Umbilical cord (tissue), 2 donors: Measurements from ENCODE around the genes STX12 and THEMIS2.

DNA sequence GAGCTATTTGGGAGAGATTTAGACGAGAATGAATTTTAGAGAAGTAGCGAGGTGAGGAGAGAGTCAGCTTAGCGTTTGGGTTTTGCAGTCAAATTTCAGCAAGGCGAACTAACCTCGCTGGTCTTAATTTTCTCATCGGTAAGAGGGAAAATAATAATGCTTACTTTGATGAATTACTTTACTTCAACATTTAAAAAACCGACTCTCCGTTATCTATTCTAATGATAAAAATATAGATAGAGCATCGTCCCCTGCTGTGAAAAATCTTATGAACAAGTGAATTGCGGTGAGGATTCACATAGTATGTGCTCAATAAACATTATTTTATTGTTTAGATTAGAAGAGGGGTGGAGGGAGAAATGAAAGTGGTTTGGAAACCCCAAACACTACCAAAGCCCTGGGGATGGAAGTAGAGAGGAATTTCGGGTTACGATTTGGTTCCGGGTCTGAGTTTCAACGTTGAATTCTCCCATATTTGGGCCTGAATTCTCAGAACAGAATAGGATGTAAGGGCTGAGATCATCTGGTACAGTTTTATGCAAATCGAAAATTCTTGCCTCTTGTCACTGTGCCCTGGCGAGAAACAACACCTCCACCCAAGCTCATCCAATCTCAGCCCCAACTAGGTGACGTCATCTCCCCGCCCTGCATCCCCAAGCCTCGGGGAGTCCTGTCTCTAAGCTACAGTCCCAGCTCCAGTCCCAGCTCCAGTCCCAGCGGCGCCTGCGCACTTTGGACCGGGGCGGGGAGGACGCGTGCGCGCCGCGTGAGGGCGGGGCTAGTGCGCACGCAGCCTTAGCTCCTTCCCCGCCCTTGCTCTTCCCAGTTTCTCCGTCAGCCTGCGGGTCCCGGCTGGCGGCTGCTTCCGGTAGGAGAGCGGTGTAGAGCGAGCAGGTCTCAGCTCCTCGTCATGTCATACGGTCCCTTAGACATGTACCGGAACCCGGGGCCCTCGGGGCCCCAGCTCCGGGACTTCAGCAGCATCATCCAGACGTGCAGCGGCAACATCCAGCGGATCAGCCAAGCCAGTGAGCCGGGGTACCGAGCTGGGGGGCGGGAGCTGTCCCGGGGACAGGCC lies at the start of gene STX12:
TSS of gene STX12 (plus strand) at position 822 of the 1,078 bp plus-strand sequence.
- RAMPAGE, long total RNA, result start-site peak on the plus strand centred at position 848 of the sequence, 38 bp wide, 211 and 139 reads in 2 replicates

- RAMPAGE, long total RNA, result no peak
Measured at GRCh38 chr1:27872158-27872728, at the start of gene THEMIS2. Gene THEMIS2 (plus strand): TSS chr1:27872544.

DNA sequence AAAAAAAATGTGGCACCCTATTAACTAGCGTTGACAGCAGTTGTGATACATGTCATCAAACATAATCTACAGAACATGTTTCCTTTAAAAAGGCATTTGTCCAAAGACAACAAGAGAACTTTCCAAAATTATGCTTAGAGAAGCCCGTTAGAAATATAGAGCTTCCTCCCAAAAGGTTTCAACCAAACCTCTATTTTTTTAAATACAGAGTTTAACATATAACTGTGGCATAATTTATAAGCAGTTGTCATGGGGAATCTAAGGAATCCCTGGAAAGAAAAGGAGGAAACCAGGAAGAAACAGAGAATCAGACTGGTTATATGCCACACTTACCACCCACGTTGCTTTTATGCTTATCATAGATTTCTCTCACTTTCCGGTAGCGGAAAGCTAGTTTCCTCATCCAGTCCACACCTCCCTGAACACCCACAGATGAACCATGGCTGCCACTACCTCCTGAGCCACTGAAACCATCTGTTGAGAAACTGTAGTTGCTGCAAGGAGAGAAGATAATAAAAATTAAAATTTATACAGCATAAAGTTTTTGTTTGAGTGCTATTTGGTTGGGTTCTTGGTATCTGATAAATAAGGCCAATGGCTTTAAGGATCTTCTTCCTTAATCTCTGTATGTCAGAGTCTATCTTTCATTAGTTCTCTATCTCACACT lies 33.4 kb downstream of the XKR8 start:
- RAMPAGE, long total RNA, result no peak

DNA sequence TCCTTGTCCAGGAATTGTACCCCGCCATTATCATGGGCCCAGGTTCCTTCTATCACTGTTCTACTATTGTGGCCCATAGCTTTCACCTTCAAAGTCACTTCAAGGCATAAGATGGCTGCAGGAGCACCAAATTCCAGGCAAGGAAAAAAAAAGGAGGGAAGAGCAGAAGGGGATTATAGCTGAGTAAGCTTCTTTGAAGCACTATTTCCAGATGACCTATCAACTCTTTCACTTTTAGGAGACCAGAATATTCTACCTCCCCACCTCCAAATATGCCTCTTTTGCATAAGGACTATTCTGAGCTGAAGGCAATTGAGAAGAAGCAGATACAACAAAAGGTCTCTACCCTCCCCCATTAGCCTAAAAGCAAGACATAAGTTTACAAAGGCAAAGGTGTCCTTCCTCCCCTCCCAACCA lies 41.8 kb downstream of the PTAFR start:
- RAMPAGE, long total RNA, result no peak

DNA sequence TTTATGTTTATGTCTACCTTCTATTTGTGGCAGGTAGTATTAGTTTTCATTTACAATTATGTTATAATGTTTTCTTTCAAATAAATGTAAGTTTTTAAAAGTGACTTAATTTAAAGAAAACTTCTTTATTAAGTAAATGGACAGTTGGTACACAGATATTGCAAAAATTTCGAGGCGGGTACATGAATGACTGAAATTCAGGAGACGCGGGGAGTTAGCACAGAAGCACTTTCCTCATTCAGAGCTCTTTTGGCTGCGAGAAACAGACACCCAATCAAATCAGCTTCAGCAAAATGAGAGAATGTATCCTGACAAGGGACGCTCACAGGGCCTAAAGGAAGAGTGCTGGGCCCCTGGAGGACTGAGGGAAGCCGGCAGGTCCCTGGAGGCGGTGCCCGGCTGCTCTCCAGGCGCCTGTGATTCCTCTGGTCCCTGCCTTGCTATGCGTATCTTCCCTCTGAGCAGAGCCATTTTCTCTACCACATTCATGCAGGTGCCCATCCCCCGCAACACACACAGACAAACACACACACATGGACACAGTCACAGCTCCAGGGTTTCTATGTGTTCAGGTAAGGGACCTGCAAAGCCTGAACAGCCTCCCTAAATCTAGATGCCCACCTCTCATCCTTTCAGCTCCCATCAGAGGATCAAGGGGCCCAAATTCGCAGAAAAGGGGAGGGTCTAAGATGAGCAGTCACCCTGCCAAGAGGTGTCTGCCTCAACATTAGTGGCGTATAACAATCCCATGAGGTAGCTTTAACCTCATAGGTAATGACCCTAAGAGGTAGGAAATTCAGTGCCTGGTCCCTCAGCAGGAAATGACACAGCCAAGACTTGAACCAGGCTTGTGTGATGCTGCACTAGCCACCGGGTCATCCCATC lies 29.2 kb downstream of the PTAFR start:
- RAMPAGE, long total RNA, result no peak

- RAMPAGE, long total RNA, result no peak
Measured at GRCh38 chr1:29170360-29171314, 11.1 kb downstream of the SRSF4 start.

- RAMPAGE, long total RNA, result no peak
Measured at GRCh38 chr1:29238767-29239148, 2.4 kb downstream of the PTPRU start.

DNA sequence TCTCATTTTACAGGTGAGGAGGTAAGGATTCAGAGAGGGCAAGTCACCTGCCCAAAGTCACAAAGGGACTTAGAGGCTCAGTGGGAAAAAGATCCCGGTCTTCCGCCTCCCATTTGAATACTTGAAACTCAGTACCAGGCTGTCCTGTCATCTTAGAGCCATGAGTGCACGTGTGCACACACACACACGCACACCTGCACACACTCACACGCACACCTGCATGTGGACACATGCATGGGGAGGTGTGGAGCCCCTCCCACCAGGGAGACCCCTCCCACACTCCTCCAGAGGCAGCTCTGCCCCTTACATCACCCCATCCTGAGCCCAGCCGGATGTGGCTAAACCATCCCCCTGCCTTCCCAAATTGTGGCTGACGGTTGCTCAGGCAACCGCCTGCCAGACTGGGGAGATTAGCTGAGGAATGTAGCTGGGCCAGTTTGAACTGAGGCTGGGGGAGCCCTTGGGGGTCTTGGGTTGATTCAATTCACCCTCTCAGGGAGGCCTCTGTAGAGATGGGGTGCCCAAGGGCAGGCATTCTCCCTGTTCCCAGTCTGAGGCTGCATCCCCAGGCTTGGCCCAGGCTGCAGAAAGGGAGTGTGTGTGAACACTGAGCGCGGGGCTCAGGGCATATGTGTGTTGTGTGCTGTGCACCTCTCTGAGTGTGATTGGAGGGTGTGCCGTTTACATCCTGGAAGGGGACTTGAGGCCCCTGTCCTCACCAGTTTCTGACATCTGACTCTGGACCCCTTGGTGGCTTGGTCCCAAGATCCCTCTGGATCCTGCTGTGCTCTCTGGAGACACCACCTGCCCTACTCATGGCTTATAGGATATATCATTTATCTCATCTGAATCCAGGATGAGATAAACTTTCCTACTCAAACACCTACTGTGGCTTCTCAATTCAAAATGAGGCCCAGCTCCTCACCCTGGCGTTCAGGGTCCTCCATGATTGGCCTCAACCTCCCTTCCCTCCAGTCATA lies 13.0 kb downstream of the PTPRU start:
- RAMPAGE, long total RNA, result no peak

DNA sequence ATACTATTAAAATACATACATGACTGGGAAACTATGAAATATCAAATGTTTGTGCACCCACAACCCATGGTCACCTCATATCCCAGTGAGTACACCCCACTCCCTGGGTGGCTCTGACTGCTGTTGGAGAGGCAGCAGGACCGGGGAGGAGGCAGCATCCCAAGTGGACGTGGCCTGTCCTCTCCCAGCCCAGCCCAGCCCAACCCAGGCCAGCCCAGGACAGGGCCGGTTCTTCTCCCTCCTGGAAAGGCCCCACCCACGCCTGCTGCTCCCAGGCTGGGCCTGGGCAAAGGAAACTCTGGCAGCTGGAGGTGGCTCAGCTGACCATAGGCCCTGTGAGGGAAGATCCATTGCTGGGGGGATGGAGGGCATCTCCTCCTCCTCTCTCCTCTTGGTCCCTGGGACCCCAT lies 19.1 kb downstream of the MATN1 start:
- RAMPAGE, long total RNA, result no peak

DNA sequence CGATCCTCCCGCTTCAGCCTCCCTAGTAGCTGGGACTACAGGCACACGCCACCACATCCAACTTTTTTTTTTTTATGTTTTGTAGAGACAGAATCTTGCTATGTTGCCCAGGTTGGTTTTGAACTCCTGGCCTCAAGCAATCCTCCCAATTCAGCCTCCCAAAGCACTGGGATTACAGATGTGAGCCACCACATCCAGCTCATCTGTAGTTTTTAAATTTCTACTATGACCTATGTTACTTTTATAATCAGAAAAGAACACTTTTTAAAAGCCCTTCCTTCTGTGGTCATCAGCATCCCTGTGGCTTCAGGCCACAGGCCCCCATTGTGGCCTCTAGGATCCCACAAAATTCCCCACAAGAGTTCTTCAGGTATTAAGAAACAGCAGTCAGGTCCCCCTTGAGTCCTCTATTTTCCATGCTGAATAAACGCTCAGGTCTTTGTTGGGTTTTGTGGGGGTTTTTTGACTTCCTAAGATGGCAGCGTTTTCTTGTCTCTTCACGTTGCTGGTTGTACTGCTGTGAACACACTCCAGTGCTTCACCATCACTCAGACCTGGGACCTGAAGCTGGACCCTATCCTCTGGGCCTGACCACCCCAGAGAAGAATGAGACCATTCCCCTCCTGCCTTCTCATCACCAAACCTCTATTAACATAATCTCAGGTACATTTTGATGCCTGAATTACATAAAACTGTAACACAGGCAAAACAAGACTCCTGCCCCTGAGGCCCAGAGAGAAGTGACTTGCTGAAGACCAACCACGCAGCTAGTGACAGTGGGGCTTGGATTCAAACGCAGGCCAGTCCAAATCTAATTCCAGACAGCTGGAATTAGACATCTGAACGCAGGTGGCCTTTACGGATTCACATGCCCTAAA lies 13.4 kb upstream of the MATN1 start:
- RAMPAGE, long total RNA, result no peak

- RAMPAGE, long total RNA, result no peak
Measured at GRCh38 chr1:30744051-30744564, 13.5 kb downstream of the LAPTM5 start.

DNA sequence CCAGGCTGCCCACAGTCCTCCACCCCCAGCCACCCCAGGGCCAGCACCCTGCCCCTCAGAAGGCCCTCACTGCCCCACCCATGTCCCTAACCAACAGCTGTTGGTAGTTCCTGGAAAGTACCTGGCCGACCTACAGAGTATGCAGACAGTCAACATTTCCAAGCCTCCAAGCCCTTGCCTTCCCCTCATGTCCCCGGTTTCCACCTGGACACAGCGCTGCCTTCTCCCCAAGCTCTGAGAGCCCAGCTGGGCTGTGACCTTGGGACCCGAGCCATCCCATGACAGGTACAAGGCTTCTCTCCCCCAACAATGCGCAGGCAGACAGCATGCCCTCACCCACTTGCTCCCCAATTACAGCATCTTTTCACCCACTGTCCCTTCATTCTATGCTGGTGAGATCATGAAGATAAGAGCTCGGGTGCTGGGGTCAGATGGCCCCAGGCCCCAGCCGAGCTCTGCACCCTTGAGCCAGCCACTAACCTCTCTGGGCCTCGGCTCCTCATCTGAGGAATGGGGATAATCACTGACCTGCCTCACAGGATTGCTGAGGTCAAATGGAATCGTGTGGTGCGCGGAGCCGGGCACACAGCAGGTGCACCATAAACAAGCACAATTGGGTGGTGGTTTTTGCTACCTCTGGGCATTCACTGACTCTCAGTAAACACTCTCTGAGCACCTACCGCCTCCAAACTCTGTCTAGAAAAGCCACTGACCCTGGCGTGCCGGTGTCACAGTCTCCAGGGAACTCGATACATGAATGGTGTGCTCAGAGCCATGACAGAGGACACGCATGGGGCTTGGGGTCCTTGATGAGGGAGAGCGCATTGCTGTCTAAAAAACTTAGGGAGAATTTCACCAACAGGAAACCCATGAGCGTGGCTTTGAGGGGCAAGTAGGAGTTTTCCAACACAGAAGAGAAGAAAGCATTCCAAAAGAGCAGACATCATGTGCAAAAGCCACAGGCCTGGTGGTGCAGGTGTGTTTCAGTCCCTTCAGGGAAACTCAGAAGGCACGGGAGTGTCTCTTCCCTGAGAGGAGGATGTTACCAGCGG lies 11.0 kb downstream of the LAPTM5 start:
- RAMPAGE, long total RNA, result no peak

DNA sequence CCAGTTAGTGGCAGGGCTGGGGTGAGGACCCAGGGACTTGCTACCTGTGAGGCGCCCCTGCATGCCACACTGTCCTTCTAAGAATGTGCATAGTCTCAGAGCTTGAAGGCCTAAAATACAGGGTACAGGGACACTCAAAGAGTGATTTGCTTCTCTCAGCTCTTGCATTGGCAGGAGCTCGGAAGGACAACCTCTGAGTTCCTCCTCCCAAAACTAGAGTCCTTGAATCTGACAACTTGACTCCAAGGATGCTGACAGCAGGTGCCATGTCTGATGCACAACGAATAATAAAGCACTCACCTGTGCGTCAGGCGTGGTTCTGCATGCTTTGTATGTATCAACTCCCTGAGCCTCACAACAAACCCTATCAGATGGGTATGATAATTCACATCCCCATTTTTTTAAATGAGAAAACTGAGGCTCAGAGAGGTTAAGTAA lies 1.5 kb downstream of the LAPTM5 start:
- RAMPAGE, long total RNA, result no peak

- RAMPAGE, long total RNA, result no peak
Measured at GRCh38 chr1:30763464-30763950, 5.9 kb upstream of the LAPTM5 start.

DNA sequence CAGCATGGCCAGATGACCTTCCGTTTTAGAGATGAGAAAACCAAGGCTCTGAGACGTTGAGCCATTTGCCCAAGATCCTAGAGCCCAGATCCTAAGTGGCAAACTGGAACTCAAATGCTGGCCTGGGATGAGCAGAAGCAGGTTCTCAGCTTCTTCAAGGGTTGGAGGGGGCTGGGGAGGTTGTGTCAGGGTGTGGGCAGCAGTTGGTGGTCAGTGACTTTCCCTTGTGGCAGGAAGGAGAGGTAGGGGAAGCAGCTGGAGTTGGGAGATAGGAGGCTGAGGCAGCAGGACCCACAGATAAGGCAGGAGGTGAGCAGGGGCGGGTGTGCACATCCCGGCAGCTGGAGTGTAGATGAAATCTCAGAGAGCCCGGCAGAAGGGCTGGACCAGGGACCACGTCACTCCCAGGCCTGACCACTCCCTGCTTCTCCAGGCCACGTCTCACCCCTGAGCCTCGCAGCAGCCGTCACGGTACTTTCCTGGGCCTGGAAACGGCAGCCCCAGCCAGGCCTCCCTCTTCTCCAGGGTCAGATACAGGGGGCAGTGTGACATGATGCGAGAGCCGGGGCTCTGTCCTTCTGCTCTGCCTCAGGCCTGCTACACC lies 11.4 kb upstream of the LAPTM5 start:
- RAMPAGE, long total RNA, result no peak

GRCh38 chr1:30779482-30779993 lies 22.0 kb upstream of the LAPTM5 start:
- RAMPAGE, long total RNA, result no peak

GRCh38 chr1:30968067-30968326 lies 59.4 kb upstream of the SDC3 start:
- RAMPAGE, long total RNA, result no peak

DNA sequence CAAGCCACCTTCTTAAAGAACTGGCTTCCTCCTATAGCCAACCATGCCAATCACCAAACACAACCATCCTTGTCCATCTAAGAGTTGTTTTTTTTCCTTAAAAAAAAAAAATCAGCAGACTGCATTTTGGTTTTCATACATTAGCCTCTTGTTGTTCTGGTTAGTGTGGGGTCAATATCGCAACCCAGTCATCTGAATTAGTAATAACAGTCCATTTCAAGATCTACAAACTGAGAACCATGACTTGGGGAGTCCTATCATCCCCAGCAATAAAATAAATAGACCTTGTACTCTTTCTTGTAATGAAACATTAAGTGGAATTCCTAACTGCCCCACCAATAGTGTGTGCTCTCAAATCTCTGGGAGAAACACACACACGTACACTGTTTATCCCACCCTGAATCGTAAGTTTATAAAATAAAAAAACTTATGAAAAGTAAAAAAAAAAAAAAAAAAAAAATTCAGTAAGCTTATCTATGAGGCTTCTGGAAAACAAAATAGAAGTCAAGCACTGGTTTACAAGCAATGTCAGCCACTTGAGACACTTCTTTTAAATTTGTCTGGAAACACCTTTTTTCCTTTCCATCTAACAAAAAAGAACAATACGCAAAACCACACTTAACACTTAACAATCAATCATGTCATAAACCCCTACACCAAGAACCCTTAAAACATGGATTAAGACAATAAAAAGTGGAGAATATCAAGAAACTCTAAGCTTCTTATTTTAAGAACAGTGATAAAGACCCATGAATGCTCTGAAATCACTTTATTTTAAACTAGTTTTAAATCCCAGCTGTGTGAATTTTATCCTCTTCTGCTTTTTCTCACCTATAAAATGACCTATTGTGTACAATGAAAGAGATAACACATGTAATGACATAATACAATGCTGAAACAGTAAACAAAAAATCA lies 53.1 kb downstream of the PUM1 start:
- RAMPAGE, long total RNA, result no peak

- RAMPAGE, long total RNA, result no peak
Measured at GRCh38 chr1:31026049-31026678, 39.4 kb downstream of the PUM1 start.

DNA sequence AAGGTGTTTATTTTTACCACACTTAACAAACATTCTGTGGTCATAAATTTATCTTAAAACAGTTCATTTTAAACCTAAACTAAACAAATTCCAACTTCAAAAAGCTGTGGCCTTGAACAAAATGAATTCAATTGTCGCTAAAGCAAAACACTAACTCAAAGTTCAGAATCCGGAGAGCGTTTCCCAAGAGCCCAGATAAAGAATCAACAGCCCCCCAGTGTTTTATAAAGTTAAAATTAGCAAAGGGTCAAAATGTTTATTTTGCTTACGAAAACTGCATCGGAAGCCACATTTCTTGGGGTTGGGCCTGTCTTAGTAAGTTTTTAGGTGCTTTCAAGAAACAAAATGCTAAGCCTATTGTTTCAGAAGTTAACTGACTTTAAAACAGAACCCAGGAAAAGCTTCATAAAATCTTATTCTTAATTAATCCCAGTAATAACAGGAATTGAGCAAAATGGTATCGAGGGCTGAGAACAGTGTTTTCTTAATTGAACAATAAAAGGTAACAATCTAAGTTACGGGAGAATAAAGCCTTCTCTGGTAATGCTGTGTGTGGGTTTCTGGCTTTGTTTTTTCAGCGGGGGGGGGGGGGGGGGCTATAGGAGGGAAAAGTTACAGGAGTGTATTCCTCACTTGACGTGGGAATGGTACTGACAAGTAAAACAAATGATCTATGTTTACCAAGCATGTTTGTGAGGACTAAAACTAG lies 1.2 kb downstream of the PUM1 start:
- RAMPAGE, long total RNA, result no peak